Hematopoietic multipotent progenitor cell (in vitro differentiated cells): ENCODE results near the gene RXFP3.

DNA sequence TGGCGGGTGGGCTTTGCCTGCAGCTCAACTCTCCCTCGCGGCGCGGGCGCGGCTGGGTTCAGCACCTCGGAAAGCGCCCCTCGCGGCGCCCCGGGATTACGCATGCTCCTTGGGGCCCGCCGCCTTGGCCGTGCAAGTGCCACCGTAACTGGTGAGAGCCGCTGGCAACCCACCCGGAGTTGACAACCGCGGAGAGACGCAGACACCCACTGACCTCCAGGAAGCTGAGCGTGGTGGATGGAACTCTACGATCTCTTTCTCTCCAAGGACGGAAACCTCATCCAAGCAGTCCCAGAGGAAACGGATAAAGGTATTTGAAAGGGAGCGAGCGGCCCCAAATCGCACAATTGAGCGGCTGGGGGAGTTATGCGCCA is at the start of gene RXFP3:
Gene RXFP3 (plus strand): TSS at position 359 of the 374 bp plus-strand sequence.
- CAGE, long polyA plus RNA = no peak

- CAGE, long polyA plus RNA = no peak
These were observed 933 bp downstream of the AMACR start for GRCh38 chr5:34006729-34007504.

GRCh38 chr5:34052956-34053571 is 10.1 kb upstream of the C1QTNF3 start:
- CAGE, long polyA plus RNA = no peak

DNA sequence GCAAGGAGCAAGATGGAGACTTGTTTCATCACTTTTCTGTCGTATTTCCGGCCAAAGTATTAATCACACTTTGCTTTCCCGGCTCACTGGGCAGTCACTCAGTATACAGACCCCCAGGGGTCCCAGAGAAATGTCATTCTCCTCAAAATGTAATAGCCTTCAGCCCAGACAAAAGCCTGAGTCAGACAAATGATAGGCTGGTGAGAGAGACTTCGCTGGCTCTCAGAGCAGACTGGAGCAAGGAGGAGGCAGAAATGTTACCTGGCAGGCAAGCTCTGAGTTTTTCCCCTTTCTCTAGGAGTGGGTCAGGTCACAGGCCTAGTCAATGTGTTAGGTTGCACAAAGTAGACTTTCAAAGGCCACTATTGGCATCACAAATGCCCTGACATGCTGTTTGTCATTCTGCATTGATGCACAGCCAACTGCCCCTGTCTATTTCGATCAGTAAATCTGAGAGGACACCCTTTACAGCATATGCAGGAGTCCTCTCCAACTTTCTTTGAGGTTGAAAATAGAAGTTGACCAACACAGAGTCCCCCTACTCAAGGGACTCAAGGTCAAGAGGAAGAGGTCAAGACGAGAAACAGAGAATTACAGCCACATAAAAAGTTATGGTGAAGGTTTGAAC is 15.5 kb upstream of the C1QTNF3 start:
- CAGE, long polyA plus RNA = no peak

GRCh38 chr5:34165230-34165745 is 122.3 kb upstream of the C1QTNF3 start:
- CAGE, long polyA plus RNA = no peak

DNA sequence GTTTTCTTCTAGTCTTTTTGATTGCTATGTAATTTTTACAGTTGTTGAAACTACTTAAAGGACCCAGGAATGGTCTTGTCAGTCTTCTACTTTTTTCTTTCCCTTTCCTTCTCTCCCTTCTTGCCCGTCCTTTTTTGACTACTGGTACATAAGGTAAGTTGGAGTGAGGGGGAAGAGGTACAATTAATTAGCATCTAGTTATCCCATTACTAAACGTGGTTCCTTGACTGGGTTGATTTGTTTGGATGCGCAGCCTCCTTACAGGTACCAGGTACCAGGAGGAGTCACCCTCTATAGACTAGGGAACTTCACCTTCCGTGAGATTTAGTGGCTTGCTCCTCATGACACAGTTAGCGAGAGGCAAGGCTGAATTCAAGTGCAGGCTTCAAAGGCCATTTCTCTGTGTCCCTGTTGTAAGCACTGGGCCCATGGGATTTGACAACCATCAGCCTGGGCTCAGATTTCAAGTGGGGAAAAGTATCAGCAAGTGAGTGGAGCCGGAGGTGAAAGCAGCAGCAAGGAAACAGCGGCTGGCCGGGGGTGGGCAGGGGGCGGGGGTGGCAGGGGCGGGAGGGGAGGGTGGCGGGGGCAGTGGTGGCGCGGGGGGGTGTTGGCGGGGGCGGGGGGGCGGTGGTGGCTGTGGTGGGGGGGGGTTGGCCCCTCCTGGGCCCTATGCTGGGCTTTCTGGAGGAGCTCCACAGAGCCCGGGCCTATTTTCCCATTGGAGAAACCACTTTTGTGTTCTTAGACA is 165.7 kb upstream of the RAI14 start:
- CAGE, long polyA plus RNA = no peak

- CAGE, long polyA plus RNA = no peak
These were observed 718 bp downstream of the RAI14 start for GRCh38 chr5:34656710-34657381.

GRCh38 chr5:34685412-34686228 is 29.5 kb downstream of the RAI14 start:
- CAGE, long polyA plus RNA = no peak

DNA sequence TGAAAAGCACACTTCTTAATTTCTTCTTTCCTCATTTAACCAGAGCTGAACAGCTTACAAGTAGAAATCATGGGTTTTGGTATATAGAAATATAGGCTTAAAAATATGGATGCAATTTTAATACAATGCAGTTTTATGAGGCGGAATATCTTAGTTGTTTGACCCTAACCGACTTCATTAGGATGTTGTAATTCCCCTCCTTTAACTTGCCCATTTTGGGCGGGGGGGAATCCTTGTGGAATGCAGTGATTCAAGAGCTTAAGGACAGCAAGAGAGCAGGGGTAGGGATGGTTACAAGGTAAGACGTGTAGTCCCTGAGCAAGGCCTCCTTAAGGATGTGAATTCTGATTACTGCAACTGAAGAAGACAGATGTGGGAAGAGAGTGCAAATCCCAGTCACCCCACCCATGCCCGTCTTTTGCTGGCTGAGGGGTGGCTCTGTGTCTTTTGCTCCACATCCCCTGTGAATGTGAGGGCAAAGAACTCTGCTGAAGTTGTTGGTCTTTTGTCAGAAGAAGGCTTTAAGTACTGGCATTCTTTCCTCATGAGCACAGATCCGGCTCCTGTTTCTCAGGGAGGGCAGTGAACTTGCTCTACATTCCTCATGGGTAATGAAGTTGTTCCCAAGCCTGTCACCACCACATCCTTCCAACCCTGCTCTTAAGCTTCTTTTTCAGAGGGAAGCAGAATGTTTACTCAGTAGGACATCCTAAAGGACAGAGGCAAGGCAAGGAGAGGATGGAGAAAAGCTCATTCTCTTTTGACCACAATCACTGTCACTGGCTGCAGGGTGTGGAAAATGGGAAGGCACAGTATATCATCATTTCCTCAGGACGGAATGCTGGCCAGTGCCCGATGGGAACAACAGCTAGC is 61.4 kb downstream of the RAI14 start:
- CAGE, long polyA plus RNA = no peak

DNA sequence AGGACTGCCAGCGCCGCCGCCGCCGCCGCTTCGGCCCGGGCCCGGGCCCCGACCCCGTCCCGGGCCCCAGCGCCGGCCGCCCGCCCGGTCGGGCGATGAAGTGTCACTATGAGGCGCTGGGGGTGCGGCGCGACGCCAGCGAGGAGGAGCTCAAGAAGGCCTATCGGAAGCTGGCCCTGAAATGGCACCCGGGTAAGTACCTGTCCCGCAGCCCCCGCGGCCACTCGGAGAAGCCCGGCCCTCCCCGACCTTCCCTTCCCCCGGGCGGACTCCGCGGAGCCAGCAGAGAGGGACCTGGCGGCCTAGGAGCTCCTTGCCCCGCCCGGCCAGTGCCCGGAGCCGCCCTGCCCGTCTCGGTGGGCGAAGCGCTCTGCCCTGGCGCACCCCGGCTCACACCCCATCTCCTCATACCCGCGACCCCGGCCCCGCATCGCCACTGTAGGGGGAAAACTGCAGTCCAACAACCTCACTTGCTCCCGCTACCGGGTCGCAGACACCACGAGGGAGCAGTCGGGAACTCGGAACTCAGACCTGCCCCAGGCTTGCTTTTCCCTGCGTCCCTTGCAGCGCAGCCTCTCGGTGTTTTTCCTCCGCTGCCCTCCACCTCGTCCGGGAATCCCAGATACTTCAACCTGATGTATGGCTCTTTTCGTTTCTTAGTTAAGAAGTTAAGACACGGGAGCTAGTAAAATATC is 513 bp downstream of the DNAJC21 start:
- CAGE, long polyA plus RNA = no peak

DNA sequence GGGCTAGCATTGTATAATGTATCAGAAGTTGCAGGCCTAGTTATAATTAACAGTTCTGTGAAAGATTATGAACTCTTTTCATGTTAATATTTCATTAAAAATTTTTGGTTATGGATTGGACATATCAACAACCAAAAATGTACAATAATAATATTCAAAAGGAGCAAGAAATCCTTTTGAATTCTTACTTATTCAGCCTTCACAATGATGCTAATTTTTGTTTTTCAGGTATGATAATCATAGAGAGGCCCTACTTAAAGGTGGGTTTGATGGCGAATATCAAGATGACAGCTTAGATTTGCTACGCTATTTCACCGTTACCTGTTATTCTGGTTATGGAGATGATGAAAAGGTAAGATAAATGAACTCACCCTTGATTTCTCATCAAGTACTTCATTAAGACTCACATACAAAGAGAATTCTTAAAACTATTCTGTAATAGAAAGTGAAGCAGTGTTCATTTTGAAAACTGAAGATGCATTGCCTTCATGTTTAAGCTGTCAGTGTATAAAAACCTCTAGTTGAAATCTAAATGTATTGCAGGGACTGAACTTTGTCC is 6.2 kb downstream of the DNAJC21 start:
- CAGE, long polyA plus RNA = no peak

GRCh38 chr5:35134152-35134699 is 86.5 kb upstream of the AGXT2 start:
- CAGE, long polyA plus RNA = no peak

DNA sequence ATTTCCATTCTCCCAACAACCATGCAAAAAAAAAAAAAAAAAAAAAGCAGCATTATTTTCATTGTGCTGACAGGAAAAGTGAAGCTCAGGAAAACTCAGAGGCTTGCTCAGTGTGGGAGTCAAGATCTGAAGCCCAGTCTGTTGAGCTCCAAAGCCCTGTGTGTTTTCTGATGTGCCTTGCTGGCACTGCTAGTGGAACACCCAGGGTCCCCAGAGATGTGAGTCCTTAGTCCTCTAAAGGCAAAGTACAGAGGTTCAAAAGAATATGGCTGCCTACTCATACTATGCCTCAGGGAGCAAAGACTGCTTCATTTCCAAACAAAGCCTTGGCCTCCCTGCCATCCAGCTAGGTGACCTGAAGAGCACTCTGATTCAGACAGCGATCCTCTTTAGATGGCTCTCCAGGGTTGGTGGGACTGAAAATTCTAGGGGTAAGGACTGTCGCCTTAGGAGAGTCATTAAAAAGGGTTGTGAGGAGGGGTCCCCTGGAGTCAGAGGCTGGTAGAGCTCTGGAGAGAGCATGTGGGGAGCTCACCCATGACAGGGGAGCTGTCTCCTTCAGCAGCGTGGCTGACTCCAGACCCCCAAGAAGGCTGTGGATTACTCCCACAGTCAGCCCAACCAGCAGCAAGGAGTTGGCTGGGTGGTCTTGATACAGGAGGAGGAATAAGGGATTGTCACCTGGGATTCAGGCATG is 1.9 kb downstream of the PRLR start:
- CAGE, long polyA plus RNA = no peak

DNA sequence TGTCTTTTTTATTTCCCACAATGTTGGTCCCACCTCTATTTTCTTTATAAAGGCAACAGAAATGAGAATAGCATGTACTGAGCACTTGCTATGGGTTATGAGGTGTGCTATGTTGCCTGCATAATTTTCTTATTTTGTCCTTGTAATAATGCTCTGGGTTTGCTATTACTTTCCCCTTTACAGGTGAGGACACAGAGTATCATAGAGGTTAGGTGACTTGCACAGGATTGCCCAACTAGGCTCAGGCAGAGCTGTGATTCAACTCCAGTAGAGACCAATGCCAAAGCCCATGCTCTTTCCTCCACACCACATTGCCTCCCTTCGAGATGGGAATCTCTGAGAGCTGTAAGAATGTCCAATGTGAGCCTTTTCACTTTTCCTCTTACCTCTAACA is 39.5 kb upstream of the IL7R start:
- CAGE, long polyA plus RNA = no peak

DNA sequence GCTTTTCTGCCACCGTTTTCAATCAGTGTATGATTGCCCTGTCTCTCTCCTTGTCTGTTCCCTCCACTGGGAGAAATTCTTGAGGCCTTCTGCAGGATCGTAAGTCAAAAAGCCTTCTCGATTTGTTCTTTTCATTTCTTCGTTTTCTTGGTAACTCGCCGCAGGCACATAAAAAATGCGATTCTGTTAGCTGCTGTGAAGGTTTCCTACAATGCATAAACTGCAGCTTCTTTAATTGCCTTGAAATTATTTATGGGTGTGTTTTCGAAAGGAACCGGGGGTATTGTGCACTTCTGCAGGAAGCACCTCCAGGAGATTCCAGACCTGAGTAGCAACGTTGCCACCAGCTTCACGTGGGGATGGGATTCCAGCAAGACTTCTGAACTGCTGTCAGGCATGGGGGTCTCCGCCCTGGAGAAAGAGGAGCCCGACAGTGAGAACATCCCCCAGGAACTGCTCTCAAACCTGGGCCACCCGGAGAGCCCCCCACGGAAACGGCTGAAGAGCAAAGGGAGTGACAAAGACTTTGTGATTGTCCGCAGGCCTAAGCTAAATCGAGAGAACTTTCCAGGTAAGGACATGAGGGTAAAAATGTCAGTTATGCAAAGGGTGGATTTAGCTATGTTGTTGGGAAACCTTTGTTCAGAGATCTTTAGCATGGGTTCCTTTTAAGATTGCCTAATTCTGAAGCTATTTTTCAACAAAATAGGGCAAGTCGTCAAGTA is 723 bp downstream of the SKP2 start:
- CAGE, long polyA plus RNA = no peak

- CAGE, long polyA plus RNA = no peak
These were observed 101.6 kb upstream of the RANBP3L start for GRCh38 chr5:36403296-36403772.

DNA sequence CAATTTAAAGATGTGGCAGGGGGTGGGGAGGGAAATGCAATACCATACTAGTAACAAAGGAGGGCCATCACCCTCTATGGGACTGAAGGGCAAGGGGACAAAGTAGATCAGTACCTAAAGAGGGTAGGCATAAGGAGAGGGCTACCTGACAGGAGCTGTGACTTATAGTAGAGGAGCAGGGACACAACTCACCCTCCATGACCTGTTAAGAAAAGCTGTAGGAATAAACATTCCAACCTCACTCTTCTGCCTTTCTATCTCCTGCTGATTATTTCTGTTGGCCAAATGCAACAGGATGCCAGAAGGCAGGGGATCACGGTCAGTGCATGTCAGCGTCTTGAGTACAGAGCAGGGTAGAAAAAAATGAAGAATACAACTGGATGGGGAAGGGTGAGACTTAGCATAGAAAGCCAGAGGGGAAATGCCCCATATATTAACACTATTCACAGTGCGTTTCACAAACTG is 31.3 kb upstream of the SLC1A3 start:
- CAGE, long polyA plus RNA = no peak

DNA sequence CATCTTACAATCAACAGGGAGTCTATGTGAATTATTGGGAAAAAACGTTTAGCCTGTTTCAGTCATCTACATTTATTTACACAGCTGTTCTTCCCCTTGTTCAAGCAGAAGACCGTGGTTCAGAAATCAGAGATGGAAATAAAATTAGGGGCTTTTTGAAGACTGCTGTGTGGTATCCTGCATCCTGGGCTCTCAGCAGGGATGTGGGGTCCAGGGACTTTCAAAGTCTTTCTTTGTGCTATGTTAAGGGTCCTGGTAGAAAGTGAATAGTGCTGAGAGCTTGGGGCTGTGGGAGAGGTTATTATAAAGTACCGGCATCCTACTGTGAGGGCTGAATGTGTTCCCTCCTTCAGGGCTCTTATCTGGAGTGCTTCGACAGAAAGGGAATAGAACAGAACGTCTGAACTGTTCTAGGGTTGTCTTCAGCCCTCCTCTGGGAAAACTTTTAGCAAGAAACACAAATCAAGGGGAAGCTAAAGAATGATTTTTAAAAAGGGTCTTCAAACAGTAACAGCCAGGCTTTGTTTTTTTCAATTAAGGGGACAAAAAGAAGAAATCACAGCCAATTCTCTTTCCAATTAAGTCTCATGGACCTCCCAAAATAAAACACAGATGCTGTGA is 15.8 kb upstream of the SLC1A3 start:
- CAGE, long polyA plus RNA = no peak

DNA sequence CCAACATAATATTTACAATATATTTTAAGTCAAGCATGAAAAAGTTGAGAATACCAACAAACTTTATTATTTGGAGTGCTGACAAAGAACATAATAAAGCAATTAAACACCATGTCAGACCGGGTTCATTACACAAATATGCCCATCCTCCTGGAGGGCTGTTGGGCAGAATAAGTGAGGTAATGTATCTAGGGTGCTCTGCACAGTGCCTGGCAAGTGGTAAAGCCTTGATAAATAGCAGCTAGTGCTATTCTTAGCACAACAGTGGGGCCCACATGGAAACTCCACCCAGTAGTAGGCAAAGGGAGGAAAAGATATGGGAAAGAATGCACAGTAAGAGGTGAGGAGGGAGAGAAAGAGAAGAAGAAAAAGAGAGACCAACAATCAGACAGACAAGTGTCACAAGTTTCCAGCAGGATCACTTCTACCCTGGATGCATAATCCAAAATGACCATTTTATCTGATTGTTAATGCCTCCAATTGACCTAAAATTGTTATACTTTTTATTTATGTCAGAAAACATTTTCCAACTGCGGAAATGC is 97.8 kb downstream of the SLC1A3 start:
- CAGE, long polyA plus RNA = no peak

GRCh38 chr5:36854761-36855077 is 21.9 kb upstream of the NIPBL start:
- CAGE, long polyA plus RNA = no peak